Body of pancreas (tissue), 2 donors: Measurements from ENCODE around the genes ZNF648 and NPL.

- PRO-cap = no peak
- RAMPAGE, long total RNA, 2 experiments = no peak in any of the 2 experiments
These were observed 2.3 kb upstream of the CEP350 start for GRCh38 chr1:179952185-179952760.

DNA sequence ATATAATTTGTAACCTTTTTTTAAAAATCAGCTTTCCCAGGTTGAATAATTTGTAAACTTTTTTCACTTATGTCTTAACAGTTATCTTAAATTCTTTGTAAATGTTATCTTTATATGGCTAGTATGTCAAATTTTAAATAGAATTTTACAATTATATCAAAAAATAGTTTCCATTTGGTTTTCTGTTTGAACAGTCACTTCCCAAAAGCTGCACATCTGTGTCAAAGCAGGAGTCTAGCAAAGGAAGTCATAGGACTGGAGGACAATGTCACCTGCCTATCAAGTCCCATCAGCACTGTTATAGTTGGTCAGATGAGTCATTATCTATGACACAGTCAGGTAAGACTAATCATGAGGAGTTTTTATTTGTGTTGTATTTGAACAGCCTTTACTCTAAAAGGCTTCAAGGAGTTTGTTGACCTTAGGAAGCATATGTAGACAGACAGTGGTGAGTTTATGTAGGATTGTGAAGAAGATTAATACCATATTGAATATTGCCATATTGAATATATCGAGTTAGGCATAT lies 74.3 kb upstream of the QSOX1 start:
- PRO-cap = no peak
- RAMPAGE, long total RNA, 2 experiments = no peak in any of the 2 experiments

- PRO-cap = no peak
- RAMPAGE, long total RNA, 2 experiments = no peak in any of the 2 experiments
These were observed 70.8 kb upstream of the QSOX1 start for GRCh38 chr1:180083835-180084341.

DNA sequence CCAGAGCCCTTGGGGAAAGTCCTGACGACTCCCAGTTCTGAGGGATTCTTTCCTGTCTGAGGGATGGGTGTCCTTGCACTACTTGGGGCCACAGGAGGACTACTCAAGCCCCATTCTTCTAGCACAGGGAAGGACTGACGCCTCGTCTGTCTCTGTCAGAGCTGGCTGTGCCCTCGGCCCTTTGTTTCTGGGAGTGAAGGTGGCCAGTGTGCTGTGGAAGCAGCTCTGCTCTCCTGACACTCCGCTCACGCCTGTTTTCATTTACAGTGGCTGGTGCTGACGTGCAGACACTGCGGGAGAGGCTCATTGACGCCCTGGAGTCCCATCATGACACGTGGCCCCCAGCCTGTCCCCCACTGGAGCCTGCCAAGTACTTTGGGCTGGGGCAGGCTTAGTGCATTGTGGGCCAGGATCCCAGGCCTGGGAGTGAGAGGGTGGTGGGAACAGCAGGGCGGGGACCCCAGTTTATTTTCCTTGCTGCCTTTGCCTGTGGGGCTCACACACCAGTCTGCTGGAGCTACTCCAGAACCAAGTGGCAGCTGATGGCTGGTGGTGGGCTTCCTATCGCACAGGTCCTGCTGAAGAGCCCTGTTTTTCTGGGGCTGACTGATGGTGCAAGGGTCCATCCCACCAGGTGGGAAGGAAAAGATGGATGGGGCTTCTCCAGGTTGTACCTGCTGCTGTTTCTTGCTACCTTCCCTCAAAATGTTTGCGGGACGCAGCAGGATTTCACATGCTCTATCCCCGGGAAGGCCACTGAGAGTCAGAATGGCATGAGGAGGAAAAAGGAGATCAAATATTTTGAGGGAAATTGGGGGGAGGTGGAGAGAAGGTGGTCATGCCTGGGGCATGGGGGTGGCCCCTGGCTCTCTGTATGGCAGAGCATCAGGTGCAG lies 21.2 kb downstream of the QSOX1 start:
- PRO-cap = no peak
- RAMPAGE, long total RNA, 2 experiments = no peak in any of the 2 experiments

DNA sequence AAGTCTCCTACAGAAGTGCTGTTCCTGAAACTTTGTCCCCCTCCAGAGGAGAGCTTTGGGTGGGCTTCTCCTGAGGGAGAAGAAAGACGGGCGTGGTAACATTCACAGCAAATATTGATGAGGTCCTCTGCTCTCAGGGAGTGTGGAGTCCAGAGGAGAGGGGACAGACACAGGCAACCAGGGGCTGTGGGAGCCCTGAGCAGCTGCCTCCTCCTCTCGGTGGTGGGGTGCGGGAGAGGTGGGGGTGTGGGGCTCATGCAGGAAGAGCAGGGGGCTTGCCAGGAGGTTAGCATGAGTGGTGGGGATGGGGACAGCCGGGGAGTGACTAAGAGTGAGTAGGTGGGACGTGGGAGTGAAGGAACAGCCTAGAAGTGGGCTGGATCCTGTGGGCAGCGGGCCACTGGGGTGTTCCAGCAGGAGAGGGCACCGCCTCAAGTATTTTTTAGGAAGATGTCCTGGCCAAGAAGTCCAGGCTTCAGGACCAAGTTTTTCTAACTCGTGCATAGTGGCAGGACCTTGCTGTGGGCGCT lies 19.0 kb upstream of the LHX4 start:
- PRO-cap = no peak
- RAMPAGE, long total RNA, 2 experiments = no peak in any of the 2 experiments

DNA sequence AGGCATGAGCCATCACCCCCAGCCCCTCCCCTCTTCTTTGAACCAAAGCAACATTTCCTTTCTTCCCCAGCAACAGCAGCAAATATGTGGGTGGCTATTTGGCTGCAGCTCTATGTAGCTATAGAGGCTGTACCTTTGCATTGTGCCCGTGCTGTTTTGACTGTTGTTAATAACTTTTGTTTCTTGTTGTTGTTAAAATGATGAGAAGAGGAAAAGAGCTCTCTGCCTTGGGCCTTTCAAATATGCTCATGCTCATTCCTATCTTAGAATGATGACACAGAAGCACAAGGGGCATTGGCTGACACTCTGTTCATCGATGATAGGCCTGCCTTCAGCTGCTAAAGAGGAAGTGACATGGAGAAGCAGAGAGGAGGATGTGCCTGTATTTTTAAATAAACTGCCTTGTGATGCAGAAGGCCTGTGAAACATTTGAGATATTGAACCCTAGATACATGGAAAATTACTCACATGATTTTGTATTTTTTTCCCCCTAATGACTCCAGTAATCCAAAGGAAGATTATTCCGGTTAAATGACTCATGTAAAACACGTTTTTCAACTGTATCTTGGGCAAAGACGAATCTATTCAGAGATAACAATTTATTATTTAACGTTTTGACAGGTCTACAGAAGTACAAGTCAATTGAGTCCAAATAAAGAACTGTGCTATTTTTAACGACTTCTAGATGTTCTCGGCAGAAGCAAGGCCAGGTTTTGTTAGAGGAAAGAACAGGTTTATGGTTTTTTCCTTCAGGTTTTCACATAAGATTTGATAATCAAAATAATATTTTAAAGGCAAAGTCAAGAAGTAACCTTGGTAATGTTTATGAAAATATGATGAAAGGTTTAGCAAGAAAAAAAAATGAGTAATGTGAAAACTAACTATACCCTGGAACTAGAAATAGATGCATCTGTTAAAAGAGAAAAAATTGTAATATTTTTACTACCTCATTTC lies 20.4 kb upstream of the XPR1 start:
- PRO-cap = no peak
- RAMPAGE, long total RNA, 2 experiments = no peak in any of the 2 experiments

DNA sequence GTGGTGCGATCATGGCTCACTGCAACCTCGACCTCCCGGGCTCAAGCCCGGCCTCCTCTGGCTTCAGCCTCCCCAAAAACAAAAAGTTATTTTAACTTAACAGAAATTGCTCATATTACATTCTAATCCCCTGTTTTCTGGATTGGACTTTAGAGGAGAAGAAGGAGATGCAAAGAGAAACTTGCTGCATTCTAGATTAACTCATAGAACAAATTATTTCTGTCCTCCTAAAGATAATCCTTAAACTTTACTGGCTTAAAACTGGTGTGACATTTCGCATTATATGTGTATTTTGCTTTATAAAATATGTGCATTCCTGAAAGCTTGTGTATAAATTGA lies 953 bp downstream of the KIAA1614 start:
- PRO-cap = no peak
- RAMPAGE, long total RNA, 2 experiments = no peak in any of the 2 experiments

DNA sequence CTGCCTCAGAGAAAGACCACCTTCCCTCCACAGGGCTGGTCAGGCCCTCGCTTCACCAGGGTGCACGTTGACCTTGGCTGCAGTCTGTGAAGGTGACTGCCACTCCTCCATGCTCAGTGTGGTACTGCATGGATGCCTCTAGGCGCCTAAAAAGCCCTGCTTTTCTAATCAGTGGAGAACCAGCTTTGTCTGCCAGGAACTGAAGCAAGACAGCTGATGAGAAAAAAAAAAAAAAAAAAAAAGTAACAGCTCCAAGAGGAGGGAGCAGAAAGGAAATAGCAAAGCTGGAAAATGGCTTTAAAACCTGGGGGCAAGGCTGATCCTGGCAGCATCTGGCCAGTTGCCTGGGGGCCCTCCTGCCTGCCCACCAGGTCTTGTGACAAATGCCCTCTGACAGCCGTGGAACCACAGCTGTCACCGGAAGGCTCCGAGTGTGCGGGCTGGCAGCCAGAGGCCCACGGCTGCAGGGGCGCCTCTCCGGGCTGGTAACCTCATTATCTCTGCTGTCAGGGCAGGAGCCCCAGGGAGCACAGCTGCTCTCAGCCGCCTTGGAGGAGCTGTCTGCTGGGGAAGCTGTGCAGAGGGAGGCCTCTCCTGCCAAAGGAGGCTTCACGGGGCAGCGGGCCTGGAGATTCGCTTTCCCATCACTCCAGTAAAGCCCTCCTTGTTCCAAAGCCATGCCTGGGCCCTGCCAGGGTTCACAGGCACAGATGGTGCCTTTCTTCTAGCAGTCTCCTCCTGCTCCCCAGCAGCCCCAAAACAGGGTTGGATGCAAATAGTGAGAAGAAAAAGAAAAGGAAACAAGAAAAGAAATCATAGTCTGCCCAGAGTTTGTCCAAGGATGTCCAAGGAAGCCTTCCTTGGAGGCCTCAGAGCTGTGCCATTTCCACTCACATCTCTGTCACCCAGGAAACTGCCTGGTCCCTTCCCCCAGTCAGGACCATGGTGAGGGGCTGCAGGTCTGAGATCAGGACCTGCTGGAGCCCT lies 13.8 kb downstream of the KIAA1614 start:
- PRO-cap = no peak
- RAMPAGE, long total RNA, 2 experiments = no peak in any of the 2 experiments

- PRO-cap = bidirectional peak, plus-strand start at chr1:180954053, minus-strand start at chr1:180953981; bidirectional peak, plus-strand start at chr1:180954465, minus-strand start at chr1:180954338
- RAMPAGE, long total RNA, 2 experiments = no peak in any of the 2 experiments
These were observed 41.6 kb downstream of the KIAA1614 start for GRCh38 chr1:180953903-180954992.

DNA sequence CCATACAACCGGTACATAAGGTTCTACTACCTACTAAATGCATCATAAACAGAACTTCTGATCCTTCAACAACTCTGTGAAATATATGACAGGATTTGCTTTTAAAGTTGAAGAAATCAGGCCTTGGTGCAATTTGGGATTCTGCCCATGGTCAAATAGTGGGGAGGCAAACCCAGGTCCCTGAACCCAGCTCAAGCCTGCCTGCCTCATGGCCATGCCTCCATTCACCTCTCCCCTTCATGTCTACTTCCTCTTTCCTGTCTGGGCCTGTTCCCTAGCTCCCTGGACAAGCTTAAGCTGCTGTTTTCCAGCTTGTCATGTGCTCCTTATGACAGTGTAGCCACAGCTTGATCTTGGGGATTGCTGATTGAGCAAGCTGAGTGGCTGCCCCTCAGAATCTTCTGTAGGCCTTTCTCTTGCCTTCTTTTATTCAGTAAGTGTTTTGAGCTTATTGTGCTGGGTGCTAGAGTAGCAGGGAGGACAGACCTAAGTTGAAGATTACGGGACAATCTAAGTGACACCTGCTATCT lies 686 bp upstream of the MR1 start:
- PRO-cap = no peak
- RAMPAGE, long total RNA, 2 experiments = no peak in any of the 2 experiments

GRCh38 chr1:181046337-181046995 lies 12.7 kb downstream of the MR1 start:
- PRO-cap = no peak
- RAMPAGE, long total RNA, 2 experiments = no peak in any of the 2 experiments

GRCh38 chr1:181159865-181160391 lies 71.4 kb downstream of the IER5 start:
- PRO-cap = no peak
- RAMPAGE, long total RNA, 2 experiments = no peak in any of the 2 experiments

GRCh38 chr1:181190051-181190272 lies 101.5 kb downstream of the IER5 start:
- PRO-cap = no peak
- RAMPAGE, long total RNA, 2 experiments = no peak in any of the 2 experiments

GRCh38 chr1:182061461-182061837 lies at the start of gene ZNF648:
TSS of gene ZNF648 (minus strand) at chr1:182061712.
- PRO-cap = no peak
- RAMPAGE, long total RNA, 2 experiments = no peak in any of the 2 experiments

DNA sequence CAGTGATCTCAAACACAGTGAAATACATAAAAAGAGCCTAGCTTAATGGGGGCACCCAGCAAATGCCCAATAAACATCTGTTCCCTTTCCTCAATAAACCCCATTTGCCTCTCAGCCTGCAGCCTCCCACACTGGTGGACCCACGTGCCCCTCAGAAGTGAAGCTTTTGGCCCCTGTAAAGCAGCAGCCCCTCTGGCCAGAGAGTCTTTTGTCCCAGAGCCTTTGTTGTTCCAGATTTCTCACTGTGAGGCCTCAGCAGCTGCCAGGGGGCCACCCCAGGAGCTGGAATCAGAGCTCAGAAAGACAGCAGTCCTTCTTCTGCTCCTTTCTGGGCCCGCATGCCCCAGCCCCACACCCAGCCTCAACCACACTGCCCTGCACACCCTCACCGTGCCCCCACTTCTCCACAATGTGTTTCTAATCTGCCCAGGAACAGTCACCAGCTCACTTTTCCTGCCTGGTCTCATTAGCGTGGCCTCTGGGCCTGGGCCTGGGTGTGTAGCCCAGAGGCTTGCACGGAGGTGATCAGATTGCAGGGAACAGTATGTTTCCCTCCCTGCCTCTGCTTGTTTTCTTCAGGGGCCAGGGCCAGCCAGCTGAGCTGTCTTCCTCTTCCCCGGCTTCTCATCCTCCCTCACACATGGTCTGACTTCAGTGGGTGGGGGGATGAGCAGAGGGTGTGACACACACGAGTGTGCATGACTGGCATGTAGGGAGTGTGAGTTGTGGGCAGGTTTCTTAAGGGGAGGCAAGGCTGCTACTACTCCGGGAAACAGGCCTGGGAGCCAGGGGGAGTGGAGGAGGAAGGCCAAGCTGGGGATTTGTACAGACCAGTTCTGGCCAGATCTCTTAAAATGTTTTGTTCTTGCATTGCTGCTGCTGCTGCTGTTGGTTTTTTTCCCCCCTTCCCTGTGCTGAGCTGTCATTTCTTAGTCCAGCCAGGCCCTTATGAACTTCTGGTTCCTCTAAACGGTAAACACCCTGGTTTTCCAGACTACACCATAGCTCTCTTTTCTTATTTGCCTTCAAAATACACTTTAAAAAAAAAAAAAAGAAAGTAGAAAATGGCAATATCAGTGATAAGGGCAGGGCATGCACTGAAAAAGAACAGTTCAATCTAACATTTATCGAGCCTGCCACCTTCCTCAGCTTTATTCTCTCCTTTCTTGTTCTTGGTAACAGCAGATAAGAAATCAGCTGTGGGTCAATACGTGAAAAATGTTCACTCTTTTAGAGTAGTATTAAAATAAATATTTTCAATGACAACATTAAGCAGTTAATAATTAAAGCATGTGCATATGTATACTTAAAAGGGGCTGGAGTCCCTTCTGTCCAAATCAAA lies 82.7 kb upstream of the ZNF648 start:
- PRO-cap = bidirectional peak, plus-strand start at position 578 of the sequence, minus-strand start at position 411 of the sequence; unidirectional peak, minus-strand start at position 626 of the sequence; unidirectional peak, minus-strand start at position 838 of the sequence
- RAMPAGE, long total RNA, 2 experiments = no peak in any of the 2 experiments

DNA sequence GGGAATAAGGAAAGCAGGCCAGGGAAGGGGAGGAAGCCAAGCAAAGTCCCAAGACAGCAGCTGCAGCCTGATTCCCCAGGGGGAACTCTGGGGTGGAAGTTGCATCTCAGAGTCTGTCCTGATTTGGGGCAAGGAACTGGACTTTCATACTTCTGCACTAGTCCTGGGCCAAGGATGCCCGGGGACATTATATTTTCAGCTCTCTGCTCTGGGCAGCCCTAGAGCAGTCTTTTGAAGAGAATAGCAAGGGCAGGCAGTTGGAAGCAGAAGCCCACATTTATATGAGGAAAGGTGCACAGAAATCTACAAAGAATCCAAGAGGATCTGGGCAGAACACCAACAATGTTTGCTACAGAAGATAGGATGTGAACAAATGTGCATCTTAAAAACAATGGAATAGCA lies 130.3 kb upstream of the ZNF648 start:
- PRO-cap = no peak
- RAMPAGE, long total RNA, 2 experiments = no peak in any of the 2 experiments

- PRO-cap = unidirectional peak, plus-strand start at chr1:182205882
- RAMPAGE, long total RNA, 2 experiments = no peak in any of the 2 experiments
These were observed 144.0 kb upstream of the ZNF648 start for GRCh38 chr1:182205396-182205990.

DNA sequence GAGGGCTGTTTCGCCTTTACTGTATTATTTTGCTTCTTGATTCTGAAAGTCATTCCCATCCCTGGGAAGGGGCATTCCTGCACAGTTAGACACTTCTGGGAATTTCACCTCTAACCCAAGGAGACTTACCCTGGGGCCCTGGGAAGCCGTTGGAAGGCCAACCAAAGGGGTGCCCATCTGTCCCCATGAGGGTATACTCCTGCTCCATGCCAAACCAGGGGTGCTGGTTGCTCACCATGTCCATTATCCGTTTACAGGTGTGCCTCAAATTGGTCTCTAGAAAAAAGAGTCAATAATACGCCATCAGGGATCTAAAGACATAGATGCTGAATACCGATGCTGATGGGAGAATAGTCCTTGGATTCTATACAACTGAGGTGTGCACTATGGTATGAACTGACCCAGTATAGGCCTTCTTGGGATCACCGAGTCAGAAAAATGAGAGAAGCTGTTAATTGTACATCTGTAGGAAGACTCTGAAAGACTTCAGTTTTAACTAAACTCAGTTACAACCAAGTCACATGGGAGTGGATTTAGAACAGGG lies 5.4 kb downstream of the GLUL start:
- PRO-cap = no peak
- RAMPAGE, long total RNA, 2 experiments = no peak in any of the 2 experiments

DNA sequence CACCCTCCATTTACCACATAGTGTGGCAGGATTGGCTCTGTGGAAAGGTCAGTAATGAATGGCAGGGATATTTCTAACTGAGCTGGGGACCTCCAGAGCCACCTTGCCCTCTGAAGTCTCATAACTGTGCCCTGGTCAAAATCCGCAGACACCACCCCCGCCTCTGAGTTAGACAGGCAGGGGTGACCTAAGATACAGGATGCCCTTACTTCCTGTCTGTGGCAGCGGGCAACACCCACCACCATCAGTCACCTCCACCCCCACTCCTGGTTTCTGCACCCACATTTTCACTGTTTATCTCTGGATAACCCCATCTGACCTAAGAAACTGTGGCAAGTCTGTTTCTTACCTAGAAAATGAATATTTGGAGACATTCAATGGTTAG lies 25.5 kb upstream of the RGS16 start:
- PRO-cap = no peak
- RAMPAGE, long total RNA, 2 experiments = no peak in any of the 2 experiments

DNA sequence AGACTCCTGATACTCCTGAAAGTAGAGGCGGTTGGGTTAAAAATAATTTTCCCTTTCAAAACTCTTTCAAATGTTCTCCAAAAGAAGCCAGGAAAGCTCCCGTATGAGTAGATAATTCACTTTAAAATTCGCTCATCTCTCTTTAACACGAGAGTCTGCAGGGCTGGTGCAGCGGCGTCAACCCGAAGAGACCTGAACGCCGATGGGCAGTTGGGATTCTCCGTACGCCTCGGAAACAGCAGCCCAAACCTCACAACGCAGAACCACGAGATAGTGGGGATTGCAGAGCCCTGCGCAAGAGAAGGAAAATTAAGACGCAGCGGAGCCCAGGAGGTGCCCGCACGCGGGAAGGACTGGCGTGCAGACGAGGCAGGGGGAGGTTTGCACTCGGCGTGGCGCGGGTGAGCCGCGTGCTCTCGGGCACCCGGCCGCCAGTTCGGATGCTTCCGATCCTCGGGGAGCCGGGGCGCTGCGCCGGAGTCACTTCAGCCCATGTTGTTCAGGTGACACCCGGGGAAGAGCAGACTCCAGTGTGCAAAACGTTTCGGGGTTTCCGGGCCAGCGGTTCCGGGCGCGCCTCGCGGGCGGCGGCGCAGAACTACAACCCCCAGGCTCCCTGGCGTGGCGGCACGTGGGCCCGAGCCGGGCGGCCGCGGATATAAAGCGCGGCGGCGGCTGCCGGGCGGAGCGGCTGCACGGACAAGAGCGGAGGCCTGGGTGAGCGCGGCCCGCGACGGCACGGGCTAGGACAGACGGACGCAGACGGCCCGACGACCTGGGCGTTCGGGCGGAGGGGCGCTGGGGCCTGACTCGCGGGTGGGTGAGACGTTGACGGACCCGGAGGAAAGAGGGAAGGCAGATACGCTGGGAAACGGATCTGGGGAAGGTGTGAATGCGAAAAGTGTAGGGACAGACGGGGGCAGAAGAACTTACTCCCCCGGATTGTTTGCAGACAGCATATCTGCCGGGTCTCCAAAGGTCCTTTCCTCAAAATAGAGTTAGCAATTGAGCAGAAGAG lies at the start of gene NPL:
Gene NPL, plus strand, starts transcription at position 685 of the 1,018 bp plus-strand sequence.
- PRO-cap = bidirectional peak, plus-strand start at position 688 of the sequence, minus-strand start at position 519 of the sequence
- RAMPAGE, long total RNA, 2 experiments = start-site peak on the plus strand in 1 of 2 experiments, centred at position 683 of the sequence, 100 reads per replicate